Neural cell (in vitro differentiated cells): ENCODE measurements around a stretch of chr5.

- RAMPAGE, long total RNA: no peak
Observed at GRCh38 chr5:14225849-14226607, 82.9 kb downstream of the TRIO start.

GRCh38 chr5:14246315-14246954 is 103.3 kb downstream of the TRIO start:
- RAMPAGE, long total RNA: no peak

DNA sequence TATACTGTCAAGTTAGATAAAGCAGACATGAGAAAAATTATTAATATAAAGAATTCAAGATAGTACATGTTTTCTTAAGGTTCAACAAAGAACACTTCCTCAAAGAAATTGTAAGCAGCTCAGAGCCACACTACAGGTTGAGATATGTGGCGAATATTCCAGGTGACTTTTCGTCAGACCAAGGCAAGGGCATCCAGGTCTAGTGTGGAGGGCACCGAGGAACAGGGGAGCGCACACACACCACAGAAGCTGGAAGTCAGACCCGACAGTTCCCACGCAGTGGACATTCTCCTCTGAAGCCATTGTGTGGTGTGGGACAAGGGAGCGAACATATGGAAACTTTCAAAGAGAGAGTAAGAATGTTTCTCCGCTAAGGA is 141.5 kb upstream of the OTULINL start:
- RAMPAGE, long total RNA: no peak

DNA sequence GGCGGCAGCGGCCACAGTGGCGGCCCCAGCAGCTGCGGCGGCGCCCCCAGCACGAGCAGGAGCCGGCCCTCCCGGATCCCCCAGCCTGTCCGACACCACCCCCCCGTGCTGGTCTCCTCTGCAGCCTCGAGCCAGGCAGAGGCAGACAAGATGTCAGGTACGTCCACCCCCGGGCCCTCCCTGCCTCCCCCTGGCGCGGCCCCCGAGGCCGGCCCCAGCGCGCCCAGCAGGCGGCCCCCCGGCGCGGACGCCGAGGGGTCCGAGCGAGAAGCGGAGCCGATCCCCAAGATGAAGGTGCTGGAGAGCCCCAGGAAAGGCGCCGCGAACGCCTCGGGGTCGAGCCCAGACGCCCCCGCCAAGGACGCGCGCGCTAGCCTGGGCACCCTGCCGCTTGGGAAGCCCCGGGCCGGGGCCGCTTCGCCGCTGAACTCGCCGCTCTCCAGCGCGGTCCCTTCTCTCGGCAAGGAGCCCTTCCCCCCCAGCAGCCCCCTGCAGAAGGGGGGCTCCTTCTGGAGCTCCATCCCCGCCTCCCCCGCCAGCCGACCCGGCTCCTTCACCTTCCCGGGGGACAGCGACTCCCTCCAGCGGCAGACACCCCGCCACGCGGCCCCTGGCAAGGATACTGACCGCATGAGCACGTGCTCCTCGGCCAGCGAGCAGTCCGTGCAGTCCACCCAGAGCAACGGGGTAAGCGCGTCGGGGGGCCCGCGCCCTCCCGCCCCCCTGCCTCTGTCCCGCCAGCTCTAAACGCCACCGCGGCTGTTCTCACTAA is 93.8 kb upstream of the OTULINL start:
- RAMPAGE, long total RNA: no peak

DNA sequence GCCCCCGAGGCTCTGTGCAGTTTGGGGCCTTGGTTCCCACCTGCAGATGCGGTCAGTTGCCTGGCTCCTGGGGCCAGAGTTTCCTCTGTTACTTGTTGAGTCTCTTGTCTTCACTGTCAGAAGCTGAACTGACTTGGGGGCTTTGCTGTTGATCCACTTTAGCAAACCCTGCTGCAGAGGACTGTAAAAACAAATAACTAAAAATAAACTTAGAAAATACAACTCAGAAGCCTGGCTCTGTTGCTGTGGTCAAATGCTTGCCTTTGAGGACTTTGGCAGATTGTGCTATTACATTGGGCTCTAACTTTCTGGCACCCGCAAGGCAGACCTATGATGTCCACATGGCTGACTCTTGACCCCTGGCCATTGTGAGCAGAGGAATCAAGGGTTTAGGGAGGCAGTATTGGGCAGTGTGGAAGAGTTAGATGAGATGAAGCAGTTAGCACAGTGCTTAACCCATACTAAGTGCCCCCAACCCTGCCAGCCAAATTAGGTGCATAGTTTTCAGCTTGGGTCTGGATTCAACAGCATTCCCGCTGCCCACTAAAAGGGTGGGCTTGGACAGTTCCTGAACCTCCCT is 34.0 kb downstream of the OTULIN start:
- RAMPAGE, long total RNA: no peak

DNA sequence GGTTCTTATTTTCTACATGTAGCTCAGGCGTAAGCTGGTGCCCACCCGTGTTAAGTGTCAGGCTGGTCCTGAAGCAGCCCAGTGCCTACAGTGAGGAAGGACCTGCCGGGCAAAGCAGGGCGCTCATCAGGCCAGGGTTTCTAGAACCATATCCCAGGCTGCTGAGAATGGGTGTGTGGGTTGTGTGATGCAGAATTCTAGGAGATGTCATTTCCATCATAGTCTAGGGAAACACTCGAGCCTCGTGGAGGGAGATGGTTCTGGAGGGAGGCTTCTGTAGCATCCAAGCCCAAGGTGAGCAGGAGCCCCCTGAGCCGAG is 37.2 kb downstream of the OTULIN start:
- RAMPAGE, long total RNA: no peak

DNA sequence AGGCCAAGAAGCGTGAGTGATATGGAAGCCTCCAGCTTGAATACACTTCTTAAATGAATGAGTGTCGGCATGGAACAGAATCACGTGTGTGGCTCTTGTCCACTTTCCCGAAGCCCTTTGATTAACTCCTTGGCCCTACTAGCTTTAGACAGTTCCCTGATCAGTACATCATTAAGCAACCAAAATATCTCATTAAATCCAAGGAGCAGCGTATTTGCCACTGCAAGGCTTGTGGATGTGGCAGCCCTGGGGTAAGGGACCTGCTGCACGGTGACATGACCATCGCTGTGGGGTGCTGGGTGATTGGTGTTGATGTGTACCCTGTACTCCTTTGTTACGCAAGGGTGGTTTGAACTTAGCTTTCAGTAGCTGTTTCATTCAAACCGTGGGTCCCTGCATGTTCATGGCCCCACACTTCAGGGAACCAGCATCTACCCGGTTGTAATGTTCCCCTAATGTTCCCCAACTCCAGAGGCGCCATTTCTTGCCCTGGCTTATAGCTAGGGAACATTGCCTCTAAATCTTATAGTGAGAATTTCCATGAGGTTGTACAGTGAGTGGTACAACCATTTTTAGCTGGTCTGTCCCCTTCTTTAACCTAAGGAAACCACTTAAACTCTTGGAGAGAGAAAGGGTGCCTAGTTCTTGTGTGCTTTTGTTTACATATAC is 41.1 kb downstream of the OTULIN start:
- RAMPAGE, long total RNA: no peak

GRCh38 chr5:14710421-14711566 is 46.3 kb downstream of the OTULIN start:
- RAMPAGE, long total RNA: no peak

DNA sequence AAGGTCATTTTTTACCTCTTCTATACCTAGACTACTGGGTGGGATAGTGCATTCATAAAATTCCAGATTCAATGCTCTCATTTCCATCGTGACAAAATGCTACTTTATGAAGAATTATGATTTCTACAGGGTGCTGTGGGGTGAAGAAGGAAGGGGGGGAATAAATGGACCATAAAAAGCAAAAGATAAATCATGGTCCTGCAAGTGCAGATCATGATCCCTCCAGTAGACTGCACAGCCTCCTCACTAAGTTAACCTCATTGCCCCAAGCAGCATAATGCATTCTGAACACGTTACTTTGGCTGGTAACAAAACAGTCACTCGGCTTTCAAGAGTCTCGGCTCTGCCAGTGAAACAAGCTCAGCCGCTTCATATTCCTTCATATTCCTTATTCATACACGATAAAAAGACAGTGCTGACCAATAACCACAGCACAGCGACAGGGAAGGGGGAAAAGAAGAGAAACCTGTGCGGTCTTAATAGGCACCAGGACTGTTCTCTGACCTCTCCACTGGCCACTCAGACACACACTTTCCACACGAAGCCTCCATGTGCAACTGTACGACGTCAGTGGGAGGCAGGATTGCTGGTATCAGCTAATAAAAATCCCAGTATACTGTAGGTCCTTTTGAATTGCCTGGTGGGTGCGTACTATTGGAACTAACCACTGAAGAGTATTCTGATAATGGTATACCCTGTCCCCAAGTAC is 60.6 kb downstream of the ANKH start:
- RAMPAGE, long total RNA: no peak

- RAMPAGE, long total RNA: no peak
Observed at GRCh38 chr5:14872098-14873140, 841 bp upstream of the ANKH start.

DNA sequence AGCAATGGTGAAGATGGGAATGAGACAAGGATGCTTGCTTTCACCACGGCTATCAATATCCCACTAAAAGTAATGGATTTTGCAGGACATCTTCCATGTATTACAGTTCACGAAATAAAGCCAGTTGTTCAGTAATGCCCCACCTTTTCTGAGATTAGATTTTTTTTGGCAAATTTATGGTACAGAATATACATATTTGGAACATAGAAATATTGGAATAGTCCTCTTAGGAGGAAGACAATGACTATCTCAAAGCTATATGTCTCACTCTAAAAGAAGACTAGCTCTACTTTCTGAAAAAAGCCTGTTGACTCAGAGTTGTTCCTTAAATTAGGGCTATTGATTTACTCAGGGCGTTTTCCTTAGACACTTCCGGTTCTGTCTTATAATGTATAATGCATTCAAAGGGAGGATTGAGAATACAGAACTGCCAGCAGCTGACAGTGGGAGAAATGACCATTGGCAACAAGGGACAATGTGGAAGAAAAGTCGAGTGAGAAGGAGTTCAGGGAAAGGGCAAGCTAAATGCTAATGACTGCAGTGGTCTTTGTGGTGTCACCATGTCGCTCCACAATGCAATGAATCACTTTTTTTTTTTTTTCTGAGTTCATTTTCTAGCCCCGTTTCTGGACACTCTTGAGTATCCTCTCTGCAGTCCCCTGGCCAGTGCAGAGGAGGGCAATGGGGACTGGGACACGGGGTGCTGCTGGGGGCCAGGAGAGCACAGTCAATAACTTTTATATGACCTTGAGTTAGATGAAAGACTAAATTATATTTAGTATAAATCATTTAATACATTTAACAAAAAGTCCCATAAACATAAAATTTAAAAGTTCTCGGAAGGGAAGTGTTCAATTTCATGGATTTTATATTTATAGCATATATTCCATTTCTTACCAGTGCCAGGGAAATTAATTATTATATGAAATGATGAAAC is 65.7 kb upstream of the ANKH start:
- RAMPAGE, long total RNA: no peak

DNA sequence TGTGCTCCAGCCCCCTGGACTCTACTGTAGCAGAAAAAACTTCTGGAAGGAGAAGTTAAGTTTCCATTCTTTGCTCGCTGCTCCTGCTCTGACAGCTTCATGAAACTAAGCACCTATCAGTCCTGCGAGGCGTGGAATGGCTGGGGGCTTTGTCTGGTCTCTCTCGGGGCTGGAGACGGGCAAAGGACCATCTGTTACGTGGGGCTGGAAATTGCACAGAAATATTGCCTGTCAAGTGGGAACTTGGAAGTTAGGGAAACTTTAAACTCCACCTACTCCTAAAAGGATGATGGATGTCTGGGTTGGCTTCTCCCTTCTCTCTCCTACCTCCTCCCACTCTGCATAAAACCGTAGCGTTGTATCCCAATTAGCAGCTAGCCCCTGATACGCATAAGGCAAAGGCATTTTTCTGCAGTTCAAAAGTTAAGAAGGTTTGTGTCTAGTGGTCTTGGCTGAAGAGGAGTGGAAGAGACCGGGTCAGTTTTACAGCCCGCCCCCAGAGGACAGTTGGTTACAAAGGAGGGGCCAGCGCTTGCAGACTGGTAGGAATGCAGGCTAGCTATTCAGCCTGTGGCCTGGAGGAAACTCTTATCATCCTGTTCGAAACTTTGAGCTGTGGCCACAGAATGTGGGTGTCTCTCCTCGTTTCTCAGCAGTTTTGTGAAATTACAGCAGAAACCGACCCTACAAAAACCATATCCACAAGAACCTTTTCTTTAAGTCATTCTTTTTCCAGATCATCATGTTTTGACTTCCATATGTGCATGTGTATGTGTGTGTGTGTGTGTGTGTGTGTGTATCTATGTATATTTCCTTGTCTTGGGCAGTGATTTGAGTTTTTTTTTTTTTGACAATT is 1.3 kb downstream of the FBXL7 start:
- RAMPAGE, long total RNA: no peak

- RAMPAGE, long total RNA: no peak
Observed at GRCh38 chr5:15735398-15735850, 235.4 kb downstream of the FBXL7 start.

DNA sequence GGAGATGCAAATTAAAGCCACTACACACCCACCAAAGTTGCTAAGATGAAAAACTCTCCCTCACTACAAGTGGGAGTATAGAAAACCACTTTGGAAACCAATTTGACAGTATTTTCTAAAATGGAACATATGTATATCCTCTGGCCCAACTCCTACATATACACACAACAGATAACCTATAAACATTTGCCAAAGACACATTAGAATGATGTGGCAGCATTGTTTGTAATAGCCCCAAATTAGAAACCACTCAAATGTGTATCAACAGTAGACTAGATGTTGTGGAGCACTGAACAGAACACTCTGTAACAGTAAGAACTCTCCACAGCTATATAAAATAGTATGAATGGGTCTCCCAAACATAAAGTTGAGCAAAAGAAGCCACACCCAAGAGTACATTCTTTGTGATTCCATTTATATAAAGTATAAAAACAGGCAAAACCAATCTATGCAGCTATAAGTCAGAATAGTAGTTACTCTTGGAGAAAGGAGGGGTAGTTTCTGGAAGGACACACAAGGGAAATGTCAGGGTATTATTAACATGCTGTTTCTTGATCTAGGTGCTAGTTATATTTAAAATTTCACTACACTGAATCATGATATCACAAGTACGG is 6.1 kb downstream of the ZNF622 start:
- RAMPAGE, long total RNA: no peak

DNA sequence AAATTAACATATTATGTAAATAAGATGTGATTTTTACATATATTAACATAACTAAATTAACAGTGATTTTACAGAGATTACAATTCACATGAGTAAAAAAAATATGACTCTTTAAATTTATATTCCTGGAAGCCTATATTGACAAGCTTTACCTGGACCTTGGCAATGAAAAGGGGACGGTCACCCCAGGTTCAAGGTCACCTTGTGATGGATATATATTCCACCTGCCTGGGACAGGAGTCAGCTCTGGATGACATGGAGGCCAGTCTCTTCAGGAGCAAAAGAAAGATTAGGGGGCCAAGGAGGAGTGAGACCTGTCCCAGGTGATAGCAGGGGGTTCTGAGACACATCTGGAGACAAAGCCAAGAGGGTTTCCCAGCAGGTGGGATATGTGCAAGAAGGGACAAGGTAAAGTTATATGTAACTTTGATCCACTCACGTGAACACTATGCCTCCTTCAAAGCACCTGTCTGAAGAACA is 62.7 kb upstream of the ZNF622 start:
- RAMPAGE, long total RNA: no peak

DNA sequence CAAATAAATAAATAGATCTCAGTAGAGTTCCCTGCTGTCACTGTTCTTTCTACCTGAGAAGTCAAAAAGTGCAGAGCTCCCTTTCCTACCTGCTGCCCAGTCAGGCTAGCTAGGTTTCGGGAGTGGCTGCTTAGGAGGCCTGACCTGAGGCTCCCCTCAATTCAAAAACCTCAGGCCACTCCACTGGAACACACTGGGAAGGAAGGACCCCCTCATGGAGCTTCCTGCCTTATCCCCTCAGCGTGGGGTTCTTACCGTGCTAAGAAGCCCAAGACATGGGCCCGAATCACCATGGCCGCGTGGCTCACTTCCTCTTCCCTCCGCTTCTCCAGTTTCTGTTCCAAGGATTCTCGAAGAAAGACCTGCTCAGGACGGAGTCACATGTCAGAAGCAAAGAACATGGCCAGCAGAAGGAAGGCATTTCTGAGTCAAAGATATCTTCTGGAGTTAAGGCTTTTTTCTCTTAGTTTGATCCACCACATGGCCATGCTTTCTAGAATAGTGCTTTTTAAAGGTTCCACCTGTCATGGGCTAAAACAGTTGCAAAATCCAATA is 87.6 kb upstream of the RETREG1 start:
- RAMPAGE, long total RNA: no peak

- RAMPAGE, long total RNA: no peak
Observed at GRCh38 chr5:16768876-16769301, 152.1 kb upstream of the RETREG1 start.

GRCh38 chr5:16881423-16881968 is 54.6 kb downstream of the MYO10 start:
- RAMPAGE, long total RNA: no peak

- RAMPAGE, long total RNA: no peak
Observed at GRCh38 chr5:16952855-16953605, 16.9 kb upstream of the MYO10 start.

- RAMPAGE, long total RNA: no peak
Observed at GRCh38 chr5:17269117-17269681, 51.8 kb downstream of the BASP1 start.